Sternocleidomastoid (tissue), 1 donor: Measurements from ENCODE around the genes PYGO1 and TEX9.

DNA sequence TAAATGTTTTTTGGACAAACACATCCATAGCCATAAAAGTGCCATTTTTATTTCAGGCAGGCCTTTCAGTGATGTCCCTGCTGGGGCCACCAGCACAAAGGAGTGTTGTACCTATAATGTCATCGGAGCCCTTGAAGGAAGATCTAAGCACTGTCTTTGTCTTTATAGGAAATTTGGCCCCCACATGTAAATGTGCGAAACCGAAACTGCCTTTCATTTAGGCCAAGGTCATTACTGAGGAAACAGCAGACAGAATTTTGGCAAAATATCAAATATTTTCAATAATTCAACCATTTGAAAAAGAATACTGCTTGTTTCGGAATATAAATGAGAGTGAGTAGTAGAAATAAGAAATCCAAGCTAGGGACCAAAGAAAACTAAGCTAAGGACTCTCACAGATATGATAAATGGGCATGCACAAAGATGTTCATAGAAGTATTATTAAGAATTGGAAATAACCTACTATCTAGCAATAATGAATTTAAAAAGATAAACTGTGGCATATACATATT lies 310.8 kb downstream of the WDR72 start:
- PRO-cap: no peak

DNA sequence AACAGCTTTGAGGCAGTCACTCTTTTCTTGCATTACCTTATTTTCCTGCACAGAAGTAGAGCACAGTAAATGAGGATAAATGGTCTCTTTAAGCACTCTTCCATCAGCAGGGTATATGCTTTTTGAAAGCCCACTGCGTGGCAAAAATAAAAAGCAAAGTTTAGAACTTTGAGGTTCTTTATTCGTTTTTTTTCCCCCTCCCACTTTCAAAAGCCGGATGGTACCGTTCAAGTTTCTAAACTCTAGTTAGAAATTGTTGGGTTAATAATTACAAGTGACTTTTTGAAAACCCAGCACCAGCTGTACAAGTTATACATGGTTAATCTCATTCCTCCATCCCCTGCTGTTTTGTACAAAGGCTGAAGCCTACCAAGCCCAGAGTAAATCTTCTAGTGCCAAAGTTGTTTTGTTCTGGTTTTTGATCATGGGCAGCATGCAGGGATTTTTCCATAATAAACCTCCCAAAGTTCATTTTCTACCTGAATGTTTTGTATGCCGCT lies 48.6 kb downstream of the WDR72 start:
- PRO-cap: no peak

GRCh38 chr15:55236984-55237759 lies 40.4 kb upstream of the RSL24D1 start:
- PRO-cap: no peak

DNA sequence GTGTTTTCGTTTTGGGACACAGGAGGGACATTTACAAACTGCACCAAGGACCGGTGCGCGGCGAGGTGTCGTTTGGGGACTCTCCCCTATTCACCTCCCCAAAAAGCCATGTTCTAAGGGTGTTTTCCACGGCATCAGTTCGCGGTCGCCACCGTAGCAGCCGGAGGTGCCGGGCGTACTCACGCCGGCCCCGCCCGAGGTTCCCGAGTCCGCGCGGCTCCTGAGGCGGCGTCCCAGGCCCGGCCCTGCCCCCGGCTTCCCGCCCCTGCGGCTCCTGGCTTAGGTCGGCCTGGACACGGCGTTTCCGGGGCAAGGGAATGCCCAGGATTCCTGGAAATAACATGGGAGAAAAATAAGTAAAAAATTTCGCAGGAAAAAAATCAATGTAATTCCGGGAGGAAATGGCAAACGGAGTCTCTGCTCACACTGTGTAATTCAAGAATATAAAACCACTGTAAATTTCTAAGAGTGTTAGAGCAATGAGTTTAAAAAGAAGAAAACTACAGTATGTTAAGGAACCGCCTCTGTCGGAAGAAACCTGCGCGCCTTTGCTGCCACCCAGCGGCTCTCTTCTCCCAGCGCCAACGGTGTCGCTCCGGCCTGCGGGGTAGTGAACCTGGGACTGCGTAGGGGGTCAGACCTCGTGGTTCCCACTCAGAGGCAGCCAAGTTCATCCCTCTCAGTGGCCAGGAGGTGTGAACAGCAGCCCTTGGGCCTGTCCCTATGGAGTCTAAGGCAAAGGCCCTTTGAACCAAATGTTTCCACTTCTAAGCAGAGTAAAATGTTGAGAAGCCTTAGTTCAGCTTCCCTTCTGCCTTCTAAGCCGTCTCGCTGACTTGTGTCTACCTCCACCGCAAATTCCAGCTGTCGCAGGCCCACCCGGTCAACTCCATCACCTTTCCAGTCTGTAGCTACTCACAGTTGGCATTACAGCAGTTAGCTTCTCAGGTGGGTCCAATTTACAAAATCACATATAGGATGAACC lies 746 bp upstream of the RAB27A start:
- PRO-cap: bidirectional peak, plus-strand start at position 137 of the sequence, minus-strand start at position 202 of the sequence

- PRO-cap: no peak
Observed at GRCh38 chr15:55457435-55458060, 49.3 kb downstream of the PIERCE2 start.

DNA sequence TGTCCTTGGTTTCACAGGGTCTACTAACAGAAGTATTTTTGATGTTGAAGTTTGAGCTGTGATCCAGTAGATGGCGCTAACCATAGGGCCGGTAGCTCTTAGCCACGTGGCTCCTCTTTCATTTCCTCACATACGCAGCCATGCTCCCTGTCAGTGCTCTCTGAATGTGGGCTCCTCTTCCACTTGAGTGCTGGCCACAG lies 18.4 kb upstream of the DNAAF4 start:
- PRO-cap: no peak

- PRO-cap: bidirectional peak, plus-strand start at chr15:55587988, minus-strand start at chr15:55587856
Observed at GRCh38 chr15:55587507-55588051, 566 bp downstream of the PYGO1 start.

DNA sequence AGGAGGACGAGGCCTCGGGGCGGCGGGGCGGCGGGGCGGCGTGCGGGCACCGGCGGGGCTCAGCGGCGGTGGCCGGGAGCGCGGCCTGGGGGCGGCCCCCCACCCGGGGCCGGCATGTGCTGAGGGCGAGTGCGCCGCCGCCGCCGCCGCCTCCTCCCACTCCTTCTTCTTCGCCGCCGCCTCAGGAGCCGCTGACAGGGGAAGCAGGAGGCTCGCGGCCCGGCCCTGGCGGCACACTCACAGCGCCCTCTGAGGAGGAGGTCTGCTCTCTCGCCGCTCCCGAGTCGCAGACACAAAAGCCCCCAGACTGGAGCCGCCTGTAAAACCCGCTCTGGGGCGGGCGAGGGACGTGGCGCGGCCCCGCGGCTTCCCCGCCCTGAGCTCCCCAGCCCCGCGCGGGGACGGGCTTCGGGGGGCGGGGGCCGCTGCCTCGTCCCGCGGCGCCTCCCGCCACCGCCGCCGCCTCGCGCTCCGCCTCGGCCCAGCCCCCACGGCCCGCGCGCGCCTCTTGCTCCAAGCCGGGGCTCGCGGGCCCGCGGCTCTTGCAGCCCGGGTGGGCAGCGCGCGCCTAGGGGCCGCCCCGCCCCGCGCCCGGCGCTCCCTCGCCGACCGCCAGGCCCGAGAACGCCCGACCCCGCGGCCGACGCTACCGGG lies at the start of gene PYGO1:
PYGO1 (minus strand) TSS at position 294 of the 654 bp plus-strand sequence.
- PRO-cap: bidirectional peak, plus-strand start at position 516 of the sequence, minus-strand start at position 403 of the sequence

GRCh38 chr15:55791811-55792274 lies 48.9 kb upstream of the PRTG start:
- PRO-cap: no peak

- PRO-cap: no peak
Observed at GRCh38 chr15:56094833-56095683, 101.6 kb upstream of the NEDD4 start.

- PRO-cap: no peak
Observed at GRCh38 chr15:56095808-56096788, 102.7 kb upstream of the NEDD4 start.

- PRO-cap: bidirectional peak, plus-strand start at chr15:56365438, minus-strand start at chr15:56365346
Observed at GRCh38 chr15:56364828-56366105, at the start of gene TEX9. Gene TEX9 (plus strand): TSS chr15:56365426.

- PRO-cap: no peak
Observed at GRCh38 chr15:56917969-56918226, 546 bp upstream of the TCF12 start.

- PRO-cap: no peak
Observed at GRCh38 chr15:56927474-56928232, 9.2 kb downstream of the TCF12 start.

DNA sequence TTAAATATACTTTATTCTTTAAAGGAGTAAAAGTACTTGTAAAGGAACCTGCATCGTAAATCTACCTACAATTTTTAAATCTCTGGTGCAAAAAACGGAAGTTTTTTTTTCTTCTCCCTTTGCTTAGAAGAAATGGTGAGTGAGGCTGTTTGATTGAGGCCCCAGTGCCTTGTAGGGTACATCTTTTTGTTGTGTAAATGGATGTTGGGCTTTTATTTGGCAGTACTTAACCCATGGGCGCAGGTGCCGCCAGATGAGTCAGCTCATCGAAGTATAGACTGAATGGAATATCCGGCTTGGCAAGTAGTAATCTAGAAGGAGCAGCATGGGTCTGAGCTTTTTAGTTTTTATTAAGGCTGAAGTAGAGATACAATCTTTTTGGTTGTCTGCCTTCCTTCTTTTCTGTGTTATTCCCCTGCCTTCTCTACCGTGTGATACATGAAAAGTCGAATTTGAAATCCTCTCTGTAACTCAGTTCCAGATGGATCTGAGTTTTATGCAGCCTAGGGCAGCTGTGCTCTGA lies 177.7 kb upstream of the CGNL1 start:
- PRO-cap: no peak

GRCh38 chr15:57302409-57303004 lies 73.8 kb upstream of the CGNL1 start:
- PRO-cap: no peak

DNA sequence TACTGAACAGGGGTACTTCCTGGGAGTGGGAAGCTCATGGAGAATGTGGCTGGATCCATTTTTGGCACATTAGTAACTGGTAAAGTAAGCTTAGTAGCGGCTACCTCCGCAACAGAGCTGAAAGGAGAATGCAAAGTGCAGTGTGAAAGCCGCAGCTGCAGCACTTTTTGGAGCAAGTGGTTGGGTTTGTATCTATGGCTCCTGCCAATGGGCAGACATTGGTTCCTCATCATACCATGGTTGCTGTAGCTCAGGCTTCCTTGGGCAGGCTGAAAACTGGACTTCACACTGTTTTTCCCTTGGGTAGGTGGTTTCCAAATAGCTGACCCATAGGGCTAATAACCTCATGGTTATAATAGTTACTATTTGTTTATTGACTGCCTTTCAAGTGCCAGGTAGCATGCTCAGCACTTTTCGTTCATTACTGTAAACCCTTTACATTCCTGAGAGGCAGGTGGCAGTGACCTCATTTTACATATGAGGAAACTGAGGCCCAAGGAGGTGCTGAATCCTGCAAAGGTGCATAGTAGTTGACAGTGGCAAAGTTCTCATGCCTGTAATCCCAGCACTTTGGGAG lies 4.5 kb downstream of the CGNL1 start:
- PRO-cap: no peak

GRCh38 chr15:57437037-57437299 lies 60.7 kb downstream of the CGNL1 start:
- PRO-cap: no peak

GRCh38 chr15:57476200-57476725 lies 100.0 kb downstream of the CGNL1 start:
- PRO-cap: no peak

GRCh38 chr15:57522142-57522735 lies 69.5 kb upstream of the MYZAP start:
- PRO-cap: no peak